Helper T cell (primary cell): Measurements from ENCODE around the gene ZC2HC1B.

- PRO-cap, 2 experiments: no peak in any of the 2 experiments
Measured at GRCh38 chr6:143456577-143456900, 5.9 kb downstream of the PEX3 start.

DNA sequence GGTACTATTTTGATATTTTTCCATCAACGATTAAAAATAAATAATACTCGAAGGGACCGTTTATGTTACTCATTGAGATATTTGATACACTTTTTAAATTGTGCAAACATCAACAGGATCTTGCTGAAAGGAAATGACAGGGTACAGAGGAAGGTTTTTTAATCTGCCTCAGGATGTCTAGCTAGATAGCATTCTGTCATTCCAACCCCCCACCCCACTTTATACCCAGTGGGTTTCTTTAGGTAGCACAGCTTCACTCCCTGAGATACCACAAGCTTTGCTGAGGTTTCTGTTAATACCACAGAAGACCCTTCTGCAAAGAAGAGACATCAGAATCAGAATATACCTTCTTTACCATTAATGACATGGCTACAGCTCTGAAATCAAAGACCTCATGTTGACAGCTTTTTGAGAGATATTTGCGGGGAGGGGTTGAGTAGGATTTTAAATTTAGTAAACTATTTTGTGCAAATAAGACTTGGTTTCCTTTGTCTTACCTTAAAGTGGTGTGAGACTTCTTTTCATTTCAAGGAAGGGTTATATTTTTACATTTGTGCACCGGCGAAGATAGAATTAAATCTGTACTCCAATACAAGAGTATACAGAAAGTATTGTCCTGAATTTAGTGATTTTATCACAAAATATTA lies 1.4 kb downstream of the PHACTR2 start:
- PRO-cap, 2 experiments: no peak in any of the 2 experiments

DNA sequence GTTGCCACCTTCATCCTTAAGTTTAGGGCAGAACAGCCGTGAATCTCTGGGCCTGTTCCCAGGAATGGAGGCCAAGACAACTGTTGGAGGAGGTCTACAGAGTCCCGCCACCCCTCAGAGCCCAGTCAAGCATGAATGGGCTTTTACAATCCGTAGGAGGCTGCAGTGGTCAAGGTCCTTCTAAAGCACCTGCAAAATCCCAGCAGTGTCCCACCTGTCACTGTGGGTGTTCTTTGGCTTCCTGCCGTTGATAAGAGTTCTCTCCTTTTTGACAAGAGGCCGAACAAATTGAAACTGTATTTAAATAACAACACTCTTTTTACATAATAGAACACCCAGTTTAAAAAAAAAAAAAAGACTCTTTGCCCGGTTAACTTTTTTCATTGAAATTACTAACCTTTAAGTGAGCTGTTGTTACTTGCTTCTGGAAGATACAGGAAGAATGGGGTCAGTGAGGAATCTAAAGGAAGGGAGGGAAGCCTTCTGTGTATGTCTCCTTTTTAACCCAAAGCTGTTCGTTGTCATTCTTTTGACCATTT lies 68.8 kb downstream of the PHACTR2 start:
- PRO-cap, 2 experiments: no peak in any of the 2 experiments

GRCh38 chr6:143864360-143865021 lies at the start of gene ZC2HC1B:
ZC2HC1B (plus strand) TSS chr6:143864474.
- PRO-cap, 2 experiments: no peak in any of the 2 experiments

DNA sequence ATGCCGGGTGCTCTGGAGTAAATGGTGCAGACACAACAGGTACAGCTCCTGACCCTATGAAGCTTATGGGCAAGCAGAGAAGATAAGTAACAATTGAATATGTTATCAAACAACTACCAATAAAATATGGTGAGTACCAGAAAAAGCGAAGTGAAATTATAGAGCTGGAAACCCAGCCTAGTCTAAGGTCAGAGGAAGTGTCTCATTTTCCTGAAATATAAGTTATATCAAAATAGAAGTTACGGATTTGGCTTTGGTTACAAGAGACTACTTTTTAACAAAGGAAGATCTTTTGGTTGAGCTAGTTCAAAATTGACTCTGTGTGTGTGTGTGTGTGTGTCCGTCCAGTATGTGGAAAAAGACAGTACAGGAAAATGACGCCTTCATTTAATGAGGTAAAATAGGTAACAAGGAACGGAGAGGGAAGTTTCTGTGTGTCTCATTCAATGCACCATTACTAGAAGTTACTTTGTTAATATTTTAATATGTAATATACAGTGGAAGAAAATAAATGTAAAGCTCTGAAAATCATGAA lies 8.9 kb downstream of the STX11 start:
- PRO-cap, 2 experiments: no peak in any of the 2 experiments

- PRO-cap, 2 experiments: no peak in any of the 2 experiments
Measured at GRCh38 chr6:144302487-144303160, 17.5 kb downstream of the UTRN start.

DNA sequence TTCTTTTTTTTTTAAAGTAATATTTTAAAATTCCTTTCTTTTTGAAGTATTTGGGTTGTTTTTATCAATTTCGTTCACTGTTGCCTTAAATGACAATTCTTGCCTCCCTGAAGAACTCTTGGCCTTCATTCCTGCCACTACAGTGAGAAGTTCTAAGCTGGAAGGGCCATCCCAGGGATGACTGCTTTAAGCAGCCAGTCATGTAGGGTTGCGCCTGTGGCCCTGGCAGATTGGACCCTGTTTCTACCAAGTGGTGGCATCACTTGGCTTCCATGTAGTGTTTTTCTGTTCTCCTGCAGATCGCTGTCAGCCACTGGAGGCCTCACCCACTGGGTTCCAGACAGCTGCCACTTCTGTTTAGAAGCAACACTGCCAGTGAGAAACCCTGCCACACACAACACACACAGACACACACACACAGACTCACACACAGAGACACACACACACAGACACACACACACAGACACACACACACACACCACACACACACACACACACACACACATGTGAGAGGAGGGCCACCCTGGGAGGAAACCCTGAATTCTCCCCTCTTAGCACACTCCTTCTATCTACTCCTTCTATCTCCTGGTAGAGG lies 51.7 kb downstream of the UTRN start:
- PRO-cap, 2 experiments: no peak in any of the 2 experiments

DNA sequence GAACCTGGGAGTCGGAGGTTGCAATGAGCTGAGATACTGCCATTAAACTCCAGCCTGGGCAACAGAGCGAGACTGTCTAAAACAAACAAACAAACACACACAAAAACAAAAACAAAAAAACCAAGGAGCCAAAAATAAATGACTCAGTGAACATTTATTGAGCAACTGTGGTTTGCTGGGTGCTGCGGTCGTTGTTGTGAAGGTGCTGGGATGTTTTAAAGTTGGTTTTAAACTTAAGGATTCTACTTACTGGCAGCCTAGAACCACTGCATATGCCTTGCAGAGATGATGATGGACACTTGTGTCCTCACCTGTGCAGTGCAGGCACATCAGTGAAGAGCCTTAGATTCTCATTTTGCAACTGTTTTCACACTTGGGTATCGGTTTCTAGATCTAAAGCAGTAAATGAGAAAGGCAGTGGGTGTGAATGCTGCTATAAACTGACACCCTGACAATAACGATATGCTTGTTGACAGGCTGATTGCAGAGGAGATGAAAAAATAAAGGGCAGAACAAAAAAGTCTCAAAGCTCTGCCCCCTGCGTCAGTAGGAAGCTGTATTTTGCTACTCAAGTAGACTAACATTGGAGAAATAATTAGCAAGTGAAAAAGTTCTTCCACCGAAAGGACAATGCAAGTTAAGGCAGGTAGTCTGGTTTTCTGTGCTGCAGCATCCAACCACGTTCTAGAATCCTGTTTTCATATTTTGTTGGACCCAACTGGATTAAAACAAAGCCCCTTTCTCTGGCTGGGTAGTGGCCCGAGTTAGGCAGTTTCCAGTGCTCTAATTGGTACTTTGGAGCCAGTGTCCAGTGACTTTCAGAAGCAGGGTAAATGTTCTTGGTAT lies 68.9 kb downstream of the UTRN start:
- PRO-cap, 2 experiments: no peak in any of the 2 experiments

- PRO-cap, 2 experiments: no peak in any of the 2 experiments
Measured at GRCh38 chr6:144680425-144681218, 395.5 kb downstream of the UTRN start.

DNA sequence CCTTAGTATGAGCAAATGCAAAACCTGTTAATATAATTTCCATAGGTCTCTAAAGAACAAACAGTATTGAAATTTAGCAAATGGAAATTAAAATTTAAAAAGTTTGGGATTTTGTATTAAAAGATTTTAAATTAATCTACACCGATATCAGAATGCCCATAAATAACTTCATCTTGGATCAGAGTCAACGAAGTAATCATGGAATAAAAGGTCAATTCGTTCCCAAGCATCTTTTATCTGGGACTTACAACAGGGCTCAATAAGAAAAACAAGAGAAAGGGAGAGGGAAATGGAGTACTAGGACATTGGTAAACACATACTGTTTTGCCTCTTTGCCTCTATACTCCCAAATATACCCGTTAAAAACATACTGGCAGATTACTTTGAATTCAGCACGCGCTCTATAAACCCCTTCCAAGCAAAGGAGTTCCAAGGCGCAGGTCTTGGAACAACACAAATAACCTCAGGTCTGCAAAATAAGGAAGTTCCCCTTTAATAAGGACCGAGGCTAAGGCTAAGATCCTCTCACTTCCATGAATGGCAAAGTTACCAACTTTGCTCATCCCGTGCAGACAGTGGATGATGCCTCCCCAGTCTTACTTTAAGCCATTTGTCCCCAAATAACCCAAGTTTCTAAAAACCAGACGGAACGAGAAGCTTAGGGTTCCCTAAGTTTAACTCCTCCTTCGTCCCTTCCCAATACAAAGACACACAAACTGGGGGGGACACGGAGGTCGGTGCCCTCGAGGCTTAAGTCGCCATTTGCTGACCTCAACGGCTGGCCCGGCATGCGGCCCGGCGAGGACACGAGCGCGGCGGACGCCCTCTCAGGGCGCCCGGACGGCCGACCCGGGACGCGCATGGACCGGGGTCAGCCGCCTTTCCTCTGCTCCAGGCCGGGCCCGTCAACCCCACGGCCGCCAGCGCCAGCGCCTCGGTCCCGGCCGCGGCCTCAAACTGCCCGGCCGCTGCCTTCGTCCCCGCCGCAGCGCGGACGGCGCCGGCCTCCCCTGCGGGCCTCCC lies 713 bp downstream of the FBXO30 start:
- PRO-cap, 2 experiments: no peak in any of the 2 experiments

- PRO-cap, 2 experiments: no peak in any of the 2 experiments
Measured at GRCh38 chr6:145890461-145891148, 73.6 kb downstream of the SHPRH start.

- PRO-cap, 2 experiments: no peak in any of the 2 experiments
Measured at GRCh38 chr6:146886573-146887299, 288.0 kb downstream of the ADGB start.

DNA sequence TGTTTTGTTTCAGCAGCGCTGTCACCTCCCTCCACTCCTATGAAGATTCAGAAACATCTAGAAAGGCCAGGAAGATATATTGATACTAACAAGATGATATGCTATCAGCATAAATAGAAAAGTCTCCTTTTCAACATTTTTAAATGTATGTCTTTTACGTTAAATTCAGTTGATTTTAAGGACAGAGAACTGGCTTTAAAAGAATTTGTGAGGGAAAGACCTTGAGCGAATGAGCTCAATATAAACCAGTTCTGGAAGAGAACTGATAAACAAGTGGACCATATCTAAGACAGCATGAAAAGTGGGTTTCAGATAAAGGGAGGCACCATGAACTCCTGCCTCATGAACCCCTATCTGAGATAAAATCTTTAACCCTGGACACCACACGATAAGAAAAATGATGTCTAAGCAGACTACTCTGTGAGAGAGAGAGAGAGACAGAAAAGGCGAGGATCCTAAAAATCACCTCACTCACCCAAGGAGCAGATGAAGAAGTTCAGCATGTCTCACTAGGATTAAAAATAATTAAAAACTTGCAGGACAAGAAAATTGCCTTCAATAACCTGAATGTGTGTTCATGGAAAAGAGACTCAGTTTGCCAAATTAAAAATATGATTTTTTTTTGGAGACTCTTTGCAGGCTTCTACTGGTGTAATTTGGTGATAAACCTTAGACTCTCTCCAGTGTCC lies 299.3 kb downstream of the ADGB start:
- PRO-cap, 2 experiments: no peak in any of the 2 experiments

DNA sequence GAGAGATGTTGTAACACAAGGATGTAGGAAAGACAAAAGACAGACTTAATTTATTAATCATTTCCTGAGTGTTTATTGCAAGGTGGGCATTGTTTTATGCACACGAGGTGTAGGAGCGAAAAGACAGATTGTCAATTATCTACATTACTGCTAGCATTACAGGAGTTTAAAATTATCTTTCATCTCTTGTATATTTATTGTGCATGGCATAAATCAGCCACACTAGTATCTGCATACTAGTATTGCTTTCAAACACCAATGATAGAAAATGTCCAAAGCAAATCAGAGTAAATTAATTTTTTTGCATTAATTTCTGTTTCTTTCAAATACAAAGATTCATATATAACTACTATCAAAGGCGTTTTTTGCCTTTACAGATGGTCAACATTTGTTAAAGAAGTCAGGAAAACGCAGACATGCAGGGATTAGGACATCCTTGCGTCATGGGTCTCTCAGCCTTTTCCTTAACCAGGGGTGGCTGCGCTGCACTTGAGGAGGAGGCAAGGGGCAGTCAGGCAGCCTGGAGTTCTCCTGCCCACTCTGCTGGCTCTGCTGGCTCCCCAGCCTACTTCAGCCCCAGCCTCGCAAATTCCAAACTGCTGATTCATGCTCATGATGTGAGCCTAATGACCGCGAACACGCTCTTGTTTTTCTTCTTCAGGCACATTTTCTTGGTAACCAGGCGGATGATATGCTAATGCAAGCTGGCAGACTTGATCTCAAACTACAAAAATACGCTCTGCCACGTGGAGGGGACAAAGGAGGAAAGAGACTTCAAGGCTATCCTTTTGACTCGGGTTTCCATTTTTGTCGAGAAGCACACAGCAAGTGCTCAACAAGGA lies 290.5 kb upstream of the STXBP5 start:
- PRO-cap, 2 experiments: no peak in any of the 2 experiments

DNA sequence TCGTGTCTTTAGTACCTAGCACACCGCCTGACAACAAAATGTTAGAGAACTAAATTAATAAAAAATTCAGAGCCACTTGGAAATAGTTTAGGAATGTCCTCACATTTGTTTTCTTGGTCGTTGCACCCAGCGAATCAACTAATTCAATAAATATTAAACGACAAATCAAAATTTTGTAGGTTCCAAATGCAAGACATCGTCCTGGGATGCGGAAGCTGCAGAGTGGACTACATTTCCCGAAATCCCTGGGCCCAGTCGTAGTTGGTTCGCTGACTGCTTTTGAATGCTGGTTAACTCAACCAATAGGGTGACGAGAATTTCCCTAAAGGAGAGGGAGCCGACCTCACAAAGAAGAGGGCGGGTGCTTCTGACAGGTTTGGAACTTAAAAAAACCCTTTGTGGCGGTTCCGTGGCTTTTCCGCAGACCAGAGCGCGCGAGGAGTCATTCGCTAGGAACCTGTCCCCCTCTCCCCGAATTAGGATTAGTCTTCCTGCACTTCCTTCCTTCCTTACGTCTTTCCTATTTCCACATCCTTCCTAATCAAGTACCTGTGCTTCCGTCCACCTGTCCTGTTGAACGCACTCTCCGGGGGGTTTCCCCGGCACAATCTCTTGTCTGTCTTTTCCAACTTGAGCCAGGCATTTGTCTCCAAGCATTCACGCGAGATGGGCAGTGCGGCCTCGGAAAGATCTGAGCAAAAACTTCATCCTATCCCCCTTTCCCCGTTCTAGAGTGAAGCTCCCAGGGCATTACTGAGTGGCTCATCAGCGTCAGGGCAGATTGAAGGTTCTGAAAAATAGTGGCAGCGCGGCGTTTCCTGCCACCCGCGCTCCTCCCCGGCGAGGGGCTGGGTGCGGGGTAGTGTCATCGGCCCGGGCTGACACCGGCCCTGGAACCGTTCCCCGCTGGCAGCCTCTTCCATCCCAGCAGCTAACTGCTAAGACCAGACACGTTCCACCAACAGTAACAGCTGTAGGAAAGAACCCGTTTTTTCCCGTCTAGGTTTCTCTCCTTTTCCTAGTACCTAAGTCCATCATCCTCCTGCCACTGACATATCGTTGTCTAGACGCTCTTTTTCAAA lies 1.6 kb upstream of the STXBP5 start:
- PRO-cap, 2 experiments: peak in 2 of 2 experiments; most common plus-strand start position 423 of the sequence (in 2); most common minus-strand start position 783 of the sequence (in 2)

DNA sequence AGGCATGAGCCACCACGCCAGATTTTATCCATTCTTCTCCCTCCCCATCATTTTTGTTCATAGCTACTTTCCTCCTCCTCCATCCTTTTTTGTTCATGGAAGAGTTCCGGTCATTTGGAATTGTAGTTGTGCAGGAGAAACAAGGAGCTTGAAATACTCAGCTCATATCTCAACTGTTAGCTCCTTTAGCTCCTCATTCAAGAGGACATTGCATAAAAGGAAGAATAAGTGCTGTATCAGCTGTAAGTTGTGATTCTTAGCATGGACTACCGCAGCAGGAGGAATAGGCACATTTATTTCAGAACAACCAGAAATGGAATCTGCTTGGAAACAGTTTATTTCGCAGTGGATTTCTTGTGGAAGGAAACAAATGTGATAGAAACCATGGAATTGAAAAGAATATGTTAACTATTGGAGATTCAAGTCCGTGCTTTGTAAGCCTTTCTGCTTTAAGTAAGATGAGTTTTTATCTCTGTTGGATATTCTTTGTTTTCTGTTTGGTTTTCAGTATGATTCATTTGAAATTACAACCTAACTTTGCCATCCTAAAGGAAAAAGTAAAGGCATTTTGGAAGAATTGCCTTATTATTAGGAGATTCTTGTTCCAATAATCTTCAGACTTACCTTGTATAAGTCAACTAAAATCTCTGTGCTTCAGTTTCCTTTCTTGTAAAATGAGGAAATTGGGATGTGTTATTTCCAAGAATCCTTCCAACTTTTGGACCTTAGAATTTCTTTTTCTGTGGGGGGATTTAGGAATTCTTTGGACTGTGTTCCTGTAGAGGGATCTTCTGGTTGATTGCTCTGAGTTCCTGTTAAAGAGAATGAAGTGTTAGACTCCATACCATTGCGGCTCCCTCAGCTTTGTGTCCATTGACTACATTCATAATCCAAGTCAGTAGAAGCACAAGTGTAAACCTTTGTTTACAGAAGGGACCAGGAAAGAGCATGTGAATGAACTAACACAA lies 7.9 kb downstream of the STXBP5 start:
- PRO-cap, 2 experiments: no peak in any of the 2 experiments

GRCh38 chr6:147367730-147368739 lies 140.5 kb upstream of the SAMD5 start:
- PRO-cap, 2 experiments: no peak in any of the 2 experiments

DNA sequence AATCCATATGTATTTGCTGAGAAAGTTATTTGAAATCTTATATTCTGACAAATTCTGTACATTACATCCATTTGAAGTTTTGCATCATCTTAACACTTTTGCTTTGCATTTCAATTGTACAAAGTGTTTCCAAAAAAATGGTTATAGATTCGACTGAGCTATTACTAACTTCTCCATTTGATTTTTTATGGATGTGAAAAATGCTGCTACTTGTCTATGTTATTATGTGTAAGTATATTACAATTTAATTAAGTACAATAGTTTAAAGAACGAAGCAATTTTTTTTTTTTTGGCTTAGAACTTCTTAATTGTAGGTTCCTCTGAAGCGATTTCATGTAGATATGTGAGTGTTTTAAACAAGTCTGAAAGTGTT lies 121.0 kb upstream of the SAMD5 start:
- PRO-cap, 2 experiments: no peak in any of the 2 experiments

GRCh38 chr6:147509687-147510347 lies 1.3 kb downstream of the SAMD5 start:
- PRO-cap, 2 experiments: no peak in any of the 2 experiments

DNA sequence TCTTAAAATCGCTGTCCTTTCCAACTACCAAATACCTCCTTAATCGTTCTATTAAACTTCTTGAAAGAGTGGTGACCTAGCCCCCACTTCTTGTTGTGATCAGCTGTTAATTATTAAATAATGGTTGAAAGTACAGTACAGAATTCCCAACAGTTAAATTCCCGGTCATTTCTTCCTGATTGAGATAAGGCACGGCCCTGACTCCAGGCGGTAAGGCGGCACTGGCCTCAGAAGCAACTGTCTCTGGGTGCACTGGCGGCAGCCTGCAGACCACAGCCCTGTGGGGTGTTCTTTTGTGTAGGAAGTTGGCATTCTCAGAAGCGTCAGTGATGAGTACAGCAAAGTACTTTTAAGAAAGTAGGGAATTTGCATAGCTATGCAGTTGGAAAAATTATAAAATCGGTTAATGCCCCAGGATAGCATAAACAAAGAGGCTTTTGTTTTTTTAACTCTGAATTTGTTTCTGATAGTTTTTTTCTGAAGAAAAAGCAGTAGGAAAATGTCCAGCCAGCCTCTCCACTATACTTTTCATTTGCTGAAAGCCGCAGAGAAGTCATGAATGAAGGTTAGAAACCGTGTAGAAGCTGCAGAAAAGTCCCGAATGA lies 50.5 kb downstream of the SAMD5 start:
- PRO-cap, 2 experiments: no peak in any of the 2 experiments